OVCAR3 (cell line): ENCODE data around the gene THOC5.

DNA sequence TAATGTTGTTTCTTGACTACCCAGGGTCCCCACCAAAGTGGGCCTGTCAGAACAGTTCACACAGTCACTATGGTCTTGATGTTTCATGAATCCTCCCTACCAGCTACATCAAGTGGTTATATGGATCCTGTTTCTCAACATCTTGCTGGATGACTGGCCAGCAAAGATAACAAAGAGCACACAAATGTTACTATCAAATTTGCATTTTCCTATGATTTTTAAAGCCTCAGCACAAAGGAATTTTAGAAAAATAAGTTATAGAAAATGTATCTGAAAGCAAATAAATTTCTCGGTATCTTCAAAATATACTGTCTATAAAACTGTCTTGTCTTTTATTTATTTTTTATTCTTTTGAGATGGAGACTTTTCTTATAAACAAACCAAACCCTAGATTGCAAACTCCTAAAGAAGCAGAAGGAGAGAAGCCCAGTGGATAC is 246.7 kb downstream of the TTC28 start:
- RRBS = no CpG with 5 or more reads among the region's 1 CpG

GRCh38 chr22:28754130-28754491 is 12.3 kb downstream of the HSCB start:
- RRBS = no CpG with 5 or more reads among the region's 1 CpG

DNA sequence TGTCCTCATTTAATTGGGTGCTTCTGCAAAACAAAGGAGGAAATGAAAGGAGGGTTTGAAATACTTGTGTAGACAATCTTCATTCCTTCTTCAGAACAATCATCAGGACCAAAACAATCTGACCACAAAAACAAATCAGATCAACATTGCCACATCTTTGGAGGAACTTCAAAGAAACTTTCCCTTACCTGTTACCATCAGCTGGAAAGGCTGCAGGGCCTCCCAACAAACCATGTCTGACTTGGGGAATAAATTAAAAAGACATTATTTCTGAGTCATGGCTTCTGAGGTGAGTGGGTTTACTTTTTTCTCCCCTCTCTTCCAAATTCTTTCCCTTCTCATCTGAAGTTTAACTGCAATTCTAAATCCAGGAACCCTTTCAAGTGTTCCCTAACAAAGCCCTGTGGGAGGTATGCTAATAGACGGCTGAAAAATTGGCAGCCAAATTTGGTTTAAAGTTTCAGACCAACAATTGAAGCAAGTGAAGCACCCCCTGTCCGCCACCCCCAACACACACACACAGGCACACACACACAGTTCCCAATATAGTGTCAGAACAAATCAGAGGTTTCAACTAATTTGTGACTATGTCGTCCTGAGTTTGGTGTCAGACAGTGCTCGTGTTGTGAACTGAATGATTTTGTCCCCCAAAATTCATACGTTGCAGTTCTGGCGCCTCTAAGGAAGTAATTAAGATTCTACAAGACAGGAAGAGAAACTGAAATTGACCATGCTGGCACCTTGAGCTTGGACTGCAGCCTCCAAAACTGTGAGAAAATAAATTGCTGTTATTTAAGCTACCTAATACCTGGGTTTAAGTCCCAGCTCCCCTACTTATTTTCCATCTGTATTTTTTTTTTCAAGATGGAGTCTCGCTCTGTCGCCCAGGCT is 12.2 kb upstream of the CCDC117 start:
- RRBS = no CpG with 5 or more reads among the region's 8 CpGs

DNA sequence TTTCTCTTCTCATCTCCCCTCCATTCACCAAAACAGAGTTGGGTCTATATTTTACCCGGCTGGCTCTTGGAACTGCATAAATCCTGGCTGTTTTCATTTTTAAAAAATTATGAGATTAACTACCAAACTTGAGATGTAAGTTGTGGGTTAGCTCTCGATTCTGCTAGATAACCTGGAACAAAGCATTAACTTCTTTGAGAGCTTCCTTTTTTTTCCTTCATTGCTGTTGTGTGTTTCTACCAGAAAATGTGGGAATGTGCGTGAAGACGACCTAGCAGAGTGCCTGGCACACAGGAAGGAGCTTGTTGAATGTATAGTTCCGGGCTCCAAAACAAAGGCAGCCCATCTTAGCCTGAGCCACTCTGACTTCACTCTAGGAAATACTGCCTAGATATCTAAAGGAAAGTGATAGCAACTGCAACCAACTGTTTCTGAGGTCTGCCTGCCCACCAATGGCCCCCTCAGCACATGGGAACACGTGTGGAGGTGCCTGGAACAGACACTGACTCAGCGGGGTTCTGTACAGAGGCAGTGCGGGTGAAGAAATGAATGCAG is 42.5 kb downstream of the CCDC117 start:
- RRBS = no CpG with 5 or more reads among the region's 8 CpGs

DNA sequence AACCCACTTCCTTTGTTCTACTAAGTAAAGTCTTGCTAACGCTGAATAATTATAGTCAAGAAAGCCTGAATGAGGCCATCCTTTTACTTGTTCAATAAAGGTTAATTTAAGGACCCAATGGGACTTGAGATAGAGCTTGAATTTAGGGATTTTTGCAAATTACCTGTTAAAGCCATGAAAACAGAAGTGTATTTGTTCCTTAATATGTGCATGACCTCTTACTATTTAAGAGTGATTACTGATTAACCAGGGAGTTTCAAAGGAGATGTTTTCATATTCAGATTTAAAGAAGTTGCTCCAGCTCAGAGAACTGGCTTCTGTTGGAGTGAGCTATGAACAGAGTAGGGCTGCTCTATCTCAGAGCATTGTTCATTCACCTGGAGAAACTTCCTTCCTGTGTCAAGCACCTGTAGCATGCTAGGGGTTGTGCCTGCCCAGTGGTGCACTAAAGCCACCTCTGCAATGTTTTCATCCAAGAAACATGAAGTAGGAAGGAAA is 45.2 kb downstream of the C22orf31 start:
- RRBS = no CpG with 5 or more reads among the region's 1 CpG

- RRBS = no CpG with 5 or more reads among the region's 9 CpGs
Measured at GRCh38 chr22:29032198-29033150, 29.2 kb downstream of the C22orf31 start.

DNA sequence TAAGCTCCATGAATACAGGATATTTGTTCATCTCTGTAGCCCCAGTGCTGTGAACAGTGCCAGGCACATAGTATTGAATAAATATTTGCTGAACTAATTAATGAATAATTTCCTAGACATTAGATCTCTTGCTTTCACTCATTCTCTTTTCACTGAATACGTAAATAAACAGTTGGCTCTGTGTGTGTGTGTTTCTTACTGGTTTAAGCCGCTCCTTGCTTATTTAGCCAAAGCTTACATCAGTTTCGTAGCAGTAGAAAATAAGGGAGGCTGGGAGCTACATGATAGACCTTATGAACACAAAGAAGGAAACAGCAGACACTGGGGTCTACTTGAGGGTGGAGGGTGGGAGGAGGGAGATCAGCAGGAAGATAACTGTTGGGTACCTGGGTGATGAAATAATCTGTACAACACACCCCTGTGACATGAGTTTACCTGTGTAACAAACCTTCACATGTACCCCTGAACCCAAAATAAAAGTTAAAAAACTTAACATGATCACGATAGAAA is 17.3 kb downstream of the KREMEN1 start:
- RRBS = no CpG with 5 or more reads among the region's 4 CpGs

DNA sequence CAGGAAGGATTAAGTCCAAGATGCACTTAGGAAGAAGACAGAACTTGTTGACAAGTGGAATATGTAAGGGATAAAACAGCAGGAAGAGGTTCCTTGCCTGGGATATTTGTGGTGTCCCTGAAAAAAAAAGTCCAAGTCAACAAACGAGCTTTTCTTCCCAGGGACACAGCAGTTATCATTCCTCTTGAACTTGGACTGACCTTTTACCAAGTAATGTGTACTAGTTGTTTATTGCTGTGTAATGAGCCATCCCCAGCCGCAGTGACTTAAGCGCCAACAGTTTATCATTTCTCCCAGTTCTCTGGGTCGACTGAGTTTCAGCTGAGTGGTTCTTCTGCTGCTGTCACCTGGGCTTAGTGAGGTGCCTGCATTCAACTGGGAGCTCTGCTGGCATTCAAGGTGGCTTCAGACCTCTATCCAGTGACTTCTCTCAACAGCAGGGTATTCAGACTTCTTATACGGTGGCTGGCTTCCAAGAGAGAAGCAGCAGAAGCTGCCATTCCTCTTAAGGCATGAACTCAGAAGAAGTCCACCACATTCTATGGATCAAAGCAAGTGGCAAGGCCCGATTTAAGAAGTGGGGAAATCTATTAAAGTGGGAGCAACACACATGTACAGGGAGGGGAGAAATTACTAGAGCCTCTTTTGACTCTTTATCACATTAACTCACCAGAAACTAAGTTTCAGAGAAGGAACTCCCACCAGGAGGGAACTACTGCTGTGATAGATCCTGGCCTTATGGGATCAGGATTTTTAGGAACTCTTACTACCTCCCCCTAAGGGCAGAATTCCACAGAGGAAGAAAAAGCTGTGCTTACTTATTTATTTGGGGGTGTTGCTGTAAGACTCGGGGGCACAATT is 37.2 kb downstream of the KREMEN1 start:
- RRBS = no CpG with 5 or more reads among the region's 7 CpGs

GRCh38 chr22:29202121-29203338 is 3.2 kb upstream of the EMID1 start:
- RRBS = no CpG with 5 or more reads among the region's 26 CpGs

DNA sequence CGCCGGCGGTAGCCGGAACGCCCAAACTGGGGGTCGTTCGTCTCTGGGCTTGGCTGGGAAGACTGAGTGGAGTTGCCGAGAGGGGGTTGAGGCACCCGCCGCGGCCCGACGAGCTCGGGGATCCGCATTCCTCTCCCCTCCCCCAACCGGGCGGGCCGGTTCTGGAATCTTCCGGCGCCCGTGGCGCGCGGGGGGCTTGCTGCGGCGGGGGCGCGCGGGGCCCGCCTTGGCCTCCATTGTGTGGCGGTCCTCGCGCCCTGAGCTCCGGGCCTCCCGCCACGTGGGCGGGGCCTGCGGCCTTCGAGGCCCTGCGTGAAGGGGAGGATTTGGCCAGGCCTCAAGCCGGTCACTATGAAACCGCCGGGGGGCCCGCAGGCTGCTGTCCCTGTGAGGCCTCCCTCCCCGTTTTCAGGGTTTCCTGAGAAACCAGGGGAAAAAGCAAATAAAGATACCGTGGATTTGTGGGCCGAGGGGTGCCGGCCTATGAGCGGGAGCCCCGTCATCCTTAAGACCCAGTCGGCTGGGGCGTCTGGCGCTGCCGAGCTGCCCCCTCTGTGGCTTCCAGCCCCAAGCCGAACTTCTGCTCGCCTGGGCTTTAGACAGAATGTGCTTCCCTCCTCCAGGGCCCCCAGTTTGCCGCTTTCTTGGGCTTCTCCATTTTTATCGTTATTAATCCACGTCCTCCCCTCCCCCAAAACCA is 456 bp downstream of the EWSR1 start:
- RRBS = 5% methylated on average over 30 of the region's 59 CpGs

- RRBS = no CpG with 5 or more reads among the region's 2 CpGs
Measured at GRCh38 chr22:29552842-29553084, 794 bp downstream of the THOC5 start.

DNA sequence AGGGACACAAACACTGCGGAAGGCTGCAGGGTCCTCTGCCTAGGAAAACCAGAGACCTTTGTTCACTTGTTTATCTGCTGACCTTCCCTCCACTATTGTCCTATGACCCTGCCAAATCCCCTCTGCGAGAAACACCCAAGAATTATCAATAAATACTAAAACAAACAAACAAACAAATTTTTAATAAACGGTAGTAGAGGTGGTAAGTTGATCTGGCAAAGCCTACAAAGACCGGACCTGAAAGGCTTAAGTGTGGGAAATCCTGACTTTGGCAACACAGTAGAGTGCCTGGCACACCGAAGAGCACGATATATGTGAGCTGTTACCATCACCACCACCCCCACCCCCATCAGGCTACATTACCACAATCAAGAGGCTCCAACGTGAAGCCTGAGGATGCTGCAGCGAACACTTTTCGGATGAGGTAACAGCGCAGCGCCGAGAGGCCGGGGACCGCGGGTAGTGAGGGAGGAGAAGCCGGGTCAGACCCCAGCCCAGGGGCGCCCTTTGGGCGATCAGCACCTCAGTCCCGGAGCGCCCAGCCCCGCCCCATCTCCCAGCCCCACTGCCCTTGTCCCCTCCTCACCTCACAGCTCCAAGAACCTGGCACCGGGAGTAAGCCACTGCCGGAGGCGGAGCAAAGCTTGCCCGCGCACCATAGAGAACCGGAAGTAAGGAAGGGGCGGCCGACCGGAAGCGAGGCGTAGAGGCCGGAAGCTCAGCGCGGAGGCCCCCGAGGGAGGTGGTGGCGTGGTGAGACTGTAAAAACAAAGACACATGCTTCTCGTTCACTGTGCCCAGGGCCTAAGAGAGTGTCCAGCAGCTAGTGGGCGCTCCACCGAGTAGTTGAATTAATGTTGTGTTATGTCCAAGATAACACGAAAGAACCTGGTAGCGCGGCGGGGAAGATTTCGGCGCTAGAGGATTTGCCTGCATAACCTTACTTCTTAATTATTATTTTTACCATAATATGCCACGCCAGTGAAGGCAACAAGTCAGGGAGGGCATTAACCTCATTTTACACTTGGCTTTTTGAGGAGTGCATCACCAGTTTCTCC is at the start of gene THOC5:
THOC5 (minus strand) TSS at position 673 of the 1,058 bp plus-strand sequence.
- RRBS = 9% methylated on average over 11 of the region's 47 CpGs

DNA sequence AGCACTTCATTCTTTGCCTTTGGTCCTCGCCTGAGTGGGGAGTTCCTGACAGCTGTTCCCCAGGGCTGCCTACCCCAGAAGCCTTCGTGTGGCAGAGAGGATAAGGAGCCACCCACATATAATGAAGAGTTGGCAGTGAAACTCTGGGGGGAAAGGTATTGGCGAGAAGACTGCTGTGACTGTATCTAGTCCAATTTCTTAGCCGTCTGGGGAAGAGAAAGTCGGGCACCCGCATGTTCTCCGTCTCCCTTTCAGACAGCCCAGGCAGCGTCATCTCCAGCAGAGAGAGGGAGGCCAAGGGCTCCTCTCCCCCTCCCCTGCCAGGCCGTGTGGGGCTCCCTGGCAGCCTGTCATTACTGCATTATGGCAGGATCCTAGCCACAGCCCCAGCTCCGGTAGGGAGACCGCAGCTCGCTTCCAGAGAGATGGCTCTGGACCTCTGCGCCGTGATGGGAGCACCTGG is 19.3 kb upstream of the CABP7 start:
- RRBS = no CpG with 5 or more reads among the region's 14 CpGs

DNA sequence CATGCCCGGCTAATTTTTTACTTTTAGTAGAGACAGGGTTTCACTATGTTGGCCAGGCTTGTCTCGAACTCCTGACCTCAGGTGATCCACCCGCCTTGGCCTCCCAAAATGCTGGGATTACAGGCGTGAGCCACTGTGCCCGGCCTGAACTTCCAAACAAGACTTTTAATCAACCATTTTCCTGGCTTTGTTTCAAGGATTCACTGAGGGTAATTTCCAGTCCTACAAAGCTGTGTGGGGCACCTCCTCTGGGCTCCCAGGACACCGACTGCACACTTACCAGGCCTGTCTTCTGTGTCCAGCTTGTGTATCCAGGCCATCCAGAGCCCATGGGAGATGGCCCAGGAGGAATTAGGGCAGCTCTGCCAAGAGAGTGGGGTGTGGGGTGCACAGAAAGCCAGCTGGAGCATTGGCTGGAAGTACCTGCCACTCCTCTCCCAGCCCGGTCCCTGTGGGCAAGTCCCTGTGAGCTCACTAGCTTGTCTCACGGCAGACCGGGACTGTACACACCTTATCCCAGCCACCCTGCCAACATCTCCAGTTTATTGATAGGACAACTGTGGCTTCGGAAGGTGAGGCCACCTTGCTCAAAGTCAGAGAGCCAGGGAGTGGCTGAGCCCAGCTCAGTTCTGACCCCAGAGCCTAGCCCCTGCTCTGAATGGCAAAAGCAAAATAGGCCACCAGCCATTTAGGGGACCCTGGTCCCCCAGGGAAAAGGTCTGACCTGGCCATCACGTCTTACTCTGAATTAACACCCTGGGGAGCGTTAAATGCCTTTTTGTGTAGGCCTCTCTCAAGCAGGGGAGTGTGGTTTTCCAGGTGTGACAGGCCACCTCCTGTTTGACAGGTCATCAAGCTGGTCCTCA is 14.9 kb downstream of the UQCR10 start:
- RRBS = 81% methylated on average over 3 of the region's 12 CpGs

DNA sequence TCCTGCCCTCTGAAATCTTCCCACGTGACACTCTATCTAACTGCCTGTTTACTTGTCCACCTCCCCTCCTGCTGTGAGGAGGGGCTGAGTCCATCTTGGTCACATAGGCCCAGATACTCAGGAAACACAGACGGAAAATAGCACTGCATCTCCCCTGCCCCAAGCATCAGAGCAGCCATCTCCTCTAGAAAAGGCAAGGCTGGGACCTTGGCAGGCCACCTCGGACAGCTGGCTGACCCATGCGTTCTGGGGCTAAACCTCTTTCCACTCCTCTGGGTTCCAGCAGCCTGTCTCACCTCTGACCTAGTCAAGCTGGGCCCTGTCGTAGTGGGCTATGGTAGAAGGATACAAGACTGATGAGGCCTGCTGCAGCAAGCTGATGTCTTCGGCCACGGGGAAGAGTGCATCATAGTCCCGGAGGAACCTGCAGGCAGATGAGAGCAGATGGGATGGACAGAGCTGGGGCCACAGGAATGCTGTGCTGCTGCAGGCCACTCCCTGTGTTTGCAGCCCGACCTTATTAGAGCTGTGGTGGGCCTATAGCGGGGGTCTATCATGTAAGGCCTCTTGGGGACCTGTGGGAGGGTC is 32.1 kb downstream of the ASCC2 start:
- RRBS = no CpG with 5 or more reads among the region's 10 CpGs

- RRBS = no CpG with 5 or more reads among the region's 6 CpGs
Measured at GRCh38 chr22:29855755-29856144, 17.7 kb upstream of the ASCC2 start.

- RRBS = 19% methylated on average over 4 of the region's 19 CpGs
Measured at GRCh38 chr22:30210292-30210900, 36.2 kb downstream of the LIF start.

DNA sequence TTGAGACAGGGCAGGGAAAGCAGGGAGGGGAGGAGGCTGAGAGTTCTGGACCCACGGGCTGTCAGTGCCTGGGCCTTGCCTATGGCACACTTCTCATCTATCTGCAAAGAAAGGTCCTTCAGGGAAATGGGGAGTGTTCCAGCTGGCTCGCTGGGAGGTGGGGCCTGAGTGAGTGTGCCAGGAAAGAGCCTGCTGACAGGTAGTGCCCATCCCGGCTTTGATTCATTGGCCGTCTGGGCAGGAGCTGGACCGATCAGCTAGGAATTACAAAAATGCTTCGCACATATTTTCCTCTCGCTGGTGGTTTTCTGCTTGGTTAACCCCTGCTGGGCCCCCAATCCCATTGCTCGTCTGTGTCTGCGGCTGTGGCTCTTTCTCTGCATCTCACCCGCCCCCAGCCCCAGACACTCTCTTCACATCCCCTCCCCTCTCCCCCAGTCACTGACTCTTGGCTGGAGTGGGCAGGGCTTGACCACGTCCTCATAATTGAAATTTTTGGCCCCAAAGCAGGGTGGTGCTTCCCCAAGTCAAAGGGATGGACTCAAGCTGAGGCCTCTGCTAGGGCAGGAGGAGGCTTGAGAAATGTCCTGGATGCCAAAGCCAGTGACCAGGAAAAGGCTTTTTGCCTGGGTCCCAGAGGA is 10.8 kb downstream of the LIF start:
- RRBS = no CpG with 5 or more reads among the region's 11 CpGs

DNA sequence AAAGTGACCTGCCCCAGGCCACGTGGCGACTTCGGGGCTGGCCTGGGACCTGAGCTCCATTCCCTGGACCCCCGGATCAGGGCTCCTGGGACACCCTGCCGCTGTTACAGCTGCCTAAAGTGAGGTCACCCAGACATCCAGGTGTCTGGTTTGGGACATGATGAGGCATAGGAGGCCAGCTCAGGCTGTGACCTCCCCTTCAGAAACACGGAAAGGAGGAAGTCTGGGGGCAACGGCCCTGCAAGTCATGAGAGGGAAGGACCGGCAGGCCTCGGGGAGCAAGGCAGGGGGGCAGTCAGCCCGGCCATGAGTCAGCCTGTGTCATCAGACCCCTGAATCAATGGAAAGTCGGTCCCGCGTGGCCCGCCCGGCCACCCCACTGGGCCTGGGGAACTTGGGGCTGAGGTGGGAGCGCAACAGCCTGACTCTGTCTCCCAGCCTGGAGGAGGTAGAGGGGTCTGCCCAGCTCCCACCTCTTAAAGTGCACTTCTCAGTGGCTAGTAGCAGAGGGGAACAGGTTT is 3.3 kb downstream of the OSM start:
- RRBS = 8% methylated on average over 2 of the region's 16 CpGs

DNA sequence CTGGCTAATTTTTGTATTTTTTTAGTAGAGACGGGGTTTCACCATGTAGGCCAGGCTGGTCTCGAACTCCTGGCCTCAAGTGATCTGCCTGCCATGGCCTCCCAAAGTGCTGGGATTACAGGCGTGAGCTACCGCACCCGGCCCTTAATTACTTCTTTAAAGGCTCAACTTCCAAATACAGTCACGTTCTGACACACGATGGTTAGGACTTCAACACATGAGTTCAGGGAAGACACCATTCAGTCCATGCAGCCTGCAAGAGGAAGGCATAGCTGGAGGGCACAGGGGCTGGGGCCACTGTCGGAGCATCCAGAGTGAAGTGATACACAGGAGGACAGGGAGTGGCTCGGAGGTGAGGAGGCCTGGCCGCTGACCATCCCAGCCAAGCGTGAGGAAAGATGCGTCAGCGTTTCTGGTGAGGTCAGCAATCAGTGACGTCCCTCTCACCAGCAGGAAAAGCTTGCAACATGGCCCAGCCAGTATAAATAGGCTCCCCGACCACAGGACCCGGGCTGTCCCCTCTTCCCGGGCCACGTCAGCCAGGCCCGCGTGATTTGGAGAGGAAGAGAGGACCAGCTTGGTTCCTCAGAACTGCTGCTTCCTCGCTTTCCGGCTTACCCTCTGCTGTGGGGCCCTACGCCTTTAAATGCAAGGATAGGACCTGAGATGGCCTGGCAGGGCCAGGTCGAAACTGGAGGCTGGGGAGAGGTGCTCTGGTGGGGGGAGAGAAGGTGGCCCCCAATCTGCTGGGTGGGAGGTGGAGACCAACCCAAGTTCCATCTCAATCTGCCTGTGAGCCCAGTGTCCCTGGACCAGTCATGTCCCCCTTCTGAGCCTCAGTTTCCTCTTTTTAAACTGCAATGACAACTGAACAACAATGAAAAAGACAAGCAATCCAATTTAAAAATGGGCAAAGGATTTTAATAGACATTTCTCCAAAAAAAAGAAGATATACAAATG is 4.2 kb upstream of the OSM start:
- RRBS = 97% methylated on average over 6 of the region's 24 CpGs